H4 (cell line): ENCODE data around the genes NDST4 and SEC24D.

DNA sequence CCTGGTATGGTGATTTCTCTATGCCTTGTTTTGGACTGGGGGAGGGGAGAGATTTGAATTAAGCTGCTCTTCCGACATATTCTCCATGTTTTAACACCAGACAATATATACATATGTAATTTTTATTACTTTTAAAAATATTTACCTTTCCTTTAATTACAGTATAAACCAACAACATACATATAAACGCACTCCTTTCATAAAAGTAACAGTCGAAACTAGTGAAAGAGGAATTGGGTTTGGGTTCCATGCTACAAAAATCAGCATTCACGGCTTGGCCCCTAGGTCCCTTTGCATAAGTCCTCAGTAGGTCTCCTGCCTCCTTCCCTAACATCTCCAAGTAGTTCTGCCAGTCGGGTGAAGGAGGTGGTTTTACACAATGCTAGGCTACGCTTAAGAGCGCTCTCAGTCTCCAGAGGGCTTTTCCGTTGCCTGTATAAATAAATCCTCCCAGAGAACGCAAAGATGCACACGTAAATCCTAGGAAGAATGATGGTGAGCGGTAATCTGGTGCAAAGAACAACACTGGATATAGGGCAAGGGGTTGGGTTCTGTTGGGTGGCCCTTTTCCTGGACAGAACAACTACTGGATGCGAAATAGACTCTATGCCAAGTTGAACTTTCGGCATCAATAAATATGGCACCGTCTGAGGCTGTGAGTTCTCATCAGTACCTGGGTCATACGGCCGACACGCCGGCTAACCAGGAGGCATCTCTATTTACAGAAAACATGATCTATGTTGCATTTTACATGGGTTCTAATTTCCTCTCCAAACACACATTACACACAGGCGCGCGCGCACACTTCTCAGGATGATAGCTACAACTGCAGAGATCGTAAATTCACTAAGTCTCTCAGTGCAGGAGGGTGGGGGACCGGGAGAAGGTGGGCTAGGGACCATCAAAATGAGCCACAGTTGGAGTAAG, 1.4 kb downstream of the CAMK2D start:
- RAMPAGE, long total RNA = no peak

DNA sequence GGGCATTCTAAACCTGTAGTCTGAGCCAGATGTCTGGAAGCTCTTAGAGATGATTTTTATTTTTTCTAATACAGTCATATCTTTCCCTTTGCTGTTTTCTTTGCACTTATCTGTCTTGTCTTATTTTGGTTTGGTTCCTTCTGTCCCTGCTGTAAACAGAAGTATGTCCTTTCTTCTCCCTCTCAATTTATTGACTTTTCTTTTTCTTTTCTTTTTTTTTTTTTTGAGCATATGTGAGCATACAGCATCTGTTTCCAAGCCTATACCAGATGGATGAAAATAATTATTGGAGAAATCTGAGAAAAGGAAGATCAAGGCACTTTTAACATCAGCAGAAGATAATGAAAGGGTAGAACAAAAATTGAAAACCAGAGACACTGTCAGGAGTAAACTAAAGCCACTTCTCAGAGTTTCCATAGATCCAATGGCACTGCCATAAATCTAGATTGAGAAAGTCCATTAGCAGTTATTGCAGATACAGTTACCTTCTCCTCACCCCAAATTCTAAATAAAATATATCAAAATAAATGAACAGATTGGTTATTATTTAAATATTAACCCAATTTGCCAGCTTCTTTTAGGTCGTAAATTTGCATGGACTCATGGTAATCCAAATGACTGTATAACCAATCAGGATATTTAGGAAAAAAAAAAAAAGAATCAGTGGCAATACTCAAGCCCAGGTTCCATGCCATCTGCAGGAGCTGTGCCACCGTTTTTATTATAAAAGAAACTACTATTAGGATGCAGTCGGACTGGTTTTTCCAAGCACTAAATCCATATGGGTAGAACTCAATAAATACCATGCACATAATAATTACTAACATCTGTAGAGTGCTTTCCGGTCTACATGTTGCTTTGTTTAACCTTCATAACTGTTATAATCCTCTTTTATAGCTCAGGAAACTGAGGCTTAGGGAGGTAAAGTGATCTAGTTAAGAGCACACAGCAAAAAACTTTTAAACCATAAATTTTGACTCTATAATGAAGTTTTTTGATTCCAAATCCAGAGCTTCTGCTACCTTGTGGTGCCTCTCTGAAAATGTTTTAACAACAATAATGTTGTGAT, 24.3 kb downstream of the ARSJ start:
- RAMPAGE, long total RNA = no peak

DNA sequence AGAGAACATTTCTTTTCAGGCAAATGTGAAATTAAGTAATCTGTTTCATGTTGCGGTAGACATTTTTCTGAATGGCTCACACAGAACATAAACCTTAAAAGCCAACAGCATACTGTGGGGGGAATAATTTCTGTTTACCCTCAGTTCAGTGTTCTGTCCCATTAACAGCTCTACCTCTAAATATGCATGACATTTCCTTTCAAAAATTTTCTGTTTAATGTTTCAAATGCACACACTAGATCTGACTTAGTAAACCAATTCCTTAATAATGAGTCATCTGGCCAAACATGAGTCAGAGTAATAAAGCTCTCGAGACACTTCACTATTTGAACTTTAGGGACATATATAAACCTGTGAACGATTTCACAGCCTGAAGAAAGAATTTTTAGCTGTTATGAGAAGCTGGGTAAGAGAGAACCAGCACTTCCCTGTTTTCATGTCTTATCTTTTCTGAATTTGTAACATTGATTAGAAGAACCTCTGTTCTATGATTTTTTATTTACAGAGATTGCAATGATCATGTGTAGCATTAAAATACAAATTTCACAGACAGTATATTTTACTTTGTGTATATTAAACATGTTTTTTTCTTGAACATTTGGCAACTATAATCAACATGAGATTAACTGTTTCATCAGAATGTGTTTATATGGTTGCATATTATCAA, 20.2 kb downstream of the ARSJ start:
- RAMPAGE, long total RNA = no peak

DNA sequence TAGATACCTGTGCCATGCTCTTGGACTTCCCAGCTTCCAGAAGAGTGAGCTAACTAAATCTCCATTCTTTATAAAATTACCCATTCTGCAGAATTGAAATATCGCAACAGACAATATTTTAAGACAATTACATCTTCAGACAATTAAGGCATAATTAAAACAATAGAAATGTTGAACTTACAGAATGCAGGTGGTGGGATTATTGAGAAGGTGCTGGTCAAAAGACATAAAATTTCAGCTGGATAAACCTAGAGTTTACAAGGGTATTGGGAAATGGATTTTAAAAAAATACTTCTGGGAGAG, 107.1 kb upstream of the UGT8 start:
- RAMPAGE, long total RNA = no peak

- RAMPAGE, long total RNA = no peak
These were observed at the start of gene NDST4 for GRCh38 chr4:115113353-115114228. TSS of gene NDST4 (minus strand) at chr4:115113620.

DNA sequence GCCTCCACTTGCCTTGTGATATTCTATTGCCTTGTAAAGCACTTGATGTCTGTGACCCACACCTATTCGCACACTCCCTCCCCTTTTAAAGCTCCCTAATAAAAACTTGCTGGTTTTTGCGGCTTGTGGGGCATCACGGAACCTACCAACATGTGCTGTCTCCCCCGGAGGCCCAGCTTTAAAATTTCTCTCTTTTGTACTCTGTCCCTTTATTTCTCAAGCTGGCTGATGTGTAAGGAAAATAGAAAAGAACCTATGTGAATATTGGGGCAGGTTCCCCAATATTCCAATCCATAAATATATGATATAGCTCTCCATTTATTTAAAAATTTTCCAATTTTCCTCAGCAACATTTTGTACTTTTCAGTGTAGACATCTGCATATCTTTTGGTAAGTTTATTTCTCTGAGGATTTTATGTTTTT, 114.3 kb upstream of the NDST3 start:
- RAMPAGE, long total RNA = no peak

- RAMPAGE, long total RNA = no peak
These were observed 74.8 kb downstream of the PRSS12 start for GRCh38 chr4:118278029-118278285.

DNA sequence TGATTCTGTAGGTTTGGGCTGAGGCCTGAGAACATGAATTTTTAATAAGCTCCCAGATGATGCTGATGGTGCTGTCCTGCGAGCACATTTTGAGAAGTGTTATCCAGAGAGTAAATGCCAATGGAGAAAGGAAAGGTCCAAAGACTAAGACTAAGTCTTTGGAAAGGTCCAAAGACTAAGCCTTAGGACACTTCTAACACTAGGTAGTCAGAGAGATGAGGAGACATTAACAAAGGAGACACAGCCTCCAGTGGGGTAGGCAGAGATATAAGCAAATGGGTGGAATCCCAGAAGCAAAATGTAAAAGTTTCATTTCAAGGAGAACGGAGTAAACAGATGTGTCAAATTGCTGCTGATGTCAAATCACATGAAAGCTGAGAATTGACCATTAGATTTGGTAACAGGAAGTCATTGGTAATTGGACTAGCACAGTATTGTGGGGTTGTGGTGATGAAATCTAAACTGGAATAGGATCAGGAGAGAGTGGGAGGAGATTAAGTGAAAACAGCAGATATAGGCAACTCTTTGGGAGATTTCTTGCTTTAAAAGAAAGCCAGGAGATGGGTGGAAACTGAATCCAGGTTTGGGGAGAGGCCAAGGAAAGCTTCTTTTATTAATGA, 25.2 kb downstream of the SEC24D start:
- RAMPAGE, long total RNA = no peak

GRCh38 chr4:118821493-118822063, 14.3 kb downstream of the SEC24D start:
- RAMPAGE, long total RNA = no peak

DNA sequence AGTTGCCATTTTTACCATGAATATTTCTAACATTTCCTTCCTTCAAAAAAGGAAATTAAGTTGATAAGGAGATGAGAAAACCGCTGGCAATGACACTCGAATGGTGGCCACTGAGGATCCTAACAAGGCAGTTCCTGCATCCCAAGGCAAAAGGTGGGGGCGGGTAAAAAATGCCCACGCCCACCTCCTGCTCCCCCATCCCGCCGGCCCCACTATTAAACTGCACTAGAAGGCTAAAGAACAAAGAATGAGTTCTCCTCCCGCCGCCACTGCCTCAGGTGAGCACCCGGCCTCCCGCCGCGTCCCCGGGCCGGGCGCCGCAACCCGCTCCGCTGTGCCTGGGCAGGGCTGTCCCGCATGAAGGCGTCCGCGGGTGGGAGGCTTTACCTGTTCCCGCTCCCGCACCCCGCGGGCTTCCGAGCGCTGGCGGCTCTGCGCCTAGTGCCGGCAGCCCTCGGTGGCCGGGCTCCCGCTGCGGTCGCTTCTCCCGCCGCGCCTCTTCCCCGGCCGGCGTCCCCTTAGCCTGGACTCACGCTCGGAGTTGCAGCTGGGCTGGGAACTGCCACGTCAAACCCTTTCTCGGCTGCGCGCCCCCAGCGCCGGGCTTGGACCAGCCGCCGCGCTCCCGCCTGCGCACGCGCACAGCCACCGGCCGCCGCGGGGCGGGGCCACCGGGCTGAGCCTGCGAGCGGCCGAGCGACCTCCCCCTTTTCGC, at the start of gene SEC24D:
TSS of gene SEC24D (minus strand) at position 573 of the 715 bp plus-strand sequence.
- RAMPAGE, long total RNA = start-site peak on the minus strand centred at position 548 of the sequence, 57 bp wide, 152 reads

DNA sequence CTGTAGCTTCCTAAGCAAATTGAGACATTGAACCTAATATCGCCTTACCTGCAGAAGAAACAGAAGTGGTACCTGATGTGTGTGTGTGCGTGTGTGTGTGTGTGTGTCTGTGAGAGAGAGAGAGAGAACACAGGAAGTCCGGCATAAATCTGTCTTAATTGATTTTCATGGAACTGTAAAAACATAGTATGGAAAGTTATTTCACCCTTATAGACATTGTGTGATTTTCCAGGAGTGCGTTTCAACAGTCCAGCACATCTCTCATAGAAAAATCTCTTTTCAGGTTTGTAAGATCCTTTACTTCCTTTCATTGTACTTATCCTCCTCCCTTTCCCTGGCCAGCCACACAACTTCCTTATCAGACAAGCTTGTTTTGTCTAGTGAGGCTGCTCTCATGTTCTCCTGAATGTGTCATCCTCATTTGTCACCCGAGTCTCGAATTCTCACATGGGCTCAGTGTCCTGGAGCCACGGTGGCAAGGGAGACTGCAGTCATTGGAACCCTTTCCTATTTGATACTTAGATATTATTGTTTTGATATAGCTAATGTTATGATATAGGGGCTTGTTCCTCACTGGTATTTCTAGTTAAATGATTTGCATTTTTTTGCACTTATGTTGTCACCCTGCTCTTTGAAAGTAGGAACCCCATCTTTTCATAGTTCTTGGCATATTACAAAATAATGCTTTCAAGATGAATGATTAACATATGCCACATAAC, 16.9 kb downstream of the SYNPO2 start:
- RAMPAGE, long total RNA = no peak

GRCh38 chr4:118938823-118939927, 50.5 kb downstream of the SYNPO2 start:
- RAMPAGE, long total RNA = no peak

DNA sequence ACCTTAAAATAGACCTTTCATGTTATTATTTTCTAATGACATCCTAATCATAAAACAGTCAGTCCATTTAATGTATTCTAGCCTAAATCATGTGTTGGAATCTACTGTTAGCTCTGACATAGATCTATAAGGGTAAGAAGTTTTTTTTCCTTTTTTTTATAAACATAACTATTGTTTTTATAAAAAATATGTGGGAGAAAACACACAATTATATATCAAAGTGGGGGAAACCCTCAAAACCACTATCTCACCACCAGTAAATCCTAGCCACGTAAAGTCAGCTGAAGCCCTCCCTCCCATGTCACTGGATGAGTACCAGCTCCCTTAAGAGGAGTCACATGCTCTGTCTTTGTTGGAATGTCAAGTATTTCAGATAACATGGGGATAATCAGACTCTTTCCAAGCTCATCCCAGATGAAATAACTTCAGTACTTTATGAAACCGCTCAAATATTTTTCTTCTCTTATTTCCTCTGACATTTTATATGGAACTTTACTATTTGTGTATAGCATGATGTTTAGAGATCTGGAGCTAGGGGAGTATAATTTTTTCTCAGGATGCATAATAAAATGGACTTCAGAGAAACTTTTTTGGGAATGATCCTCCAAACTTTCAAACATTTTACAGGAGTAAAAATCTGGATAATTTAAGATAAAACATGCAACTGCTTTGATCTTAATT, 2.4 kb downstream of the MYOZ2 start:
- RAMPAGE, long total RNA = no peak

- RAMPAGE, long total RNA = no peak
These were observed 4.0 kb downstream of the MYOZ2 start for GRCh38 chr4:119139612-119140067.

DNA sequence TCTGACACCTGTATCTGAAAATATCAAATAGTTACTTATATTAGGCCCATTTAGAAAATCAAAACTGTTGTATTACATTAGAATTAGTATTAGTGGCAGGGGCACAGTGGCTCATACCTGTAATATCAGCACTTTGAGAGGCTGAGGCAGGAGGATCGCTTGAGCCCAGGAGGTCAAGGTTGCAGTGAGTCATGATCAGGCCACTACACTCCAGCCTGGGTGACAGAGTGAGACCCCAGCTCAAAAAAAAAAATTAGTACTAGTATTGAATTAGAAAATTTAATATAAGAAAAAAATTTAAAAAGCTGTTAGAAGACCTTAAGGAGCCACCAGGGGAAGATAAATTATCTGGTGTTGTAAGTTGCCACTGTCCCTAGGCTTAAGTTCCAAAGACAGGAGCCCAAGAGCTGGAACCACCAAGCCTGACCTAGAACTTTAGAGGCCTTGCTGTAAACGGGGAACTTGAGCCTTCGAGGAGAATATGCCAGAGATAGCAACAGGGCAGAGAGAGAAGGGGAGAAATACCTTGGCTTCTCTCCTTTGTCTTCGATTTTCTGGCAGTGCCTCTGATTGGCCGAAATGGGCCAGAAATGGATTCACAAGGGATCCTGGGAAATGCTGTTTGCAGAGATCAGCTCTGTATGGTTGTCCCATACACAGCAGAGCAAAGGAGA, 8.8 kb downstream of the USP53 start:
- RAMPAGE, long total RNA = no peak

DNA sequence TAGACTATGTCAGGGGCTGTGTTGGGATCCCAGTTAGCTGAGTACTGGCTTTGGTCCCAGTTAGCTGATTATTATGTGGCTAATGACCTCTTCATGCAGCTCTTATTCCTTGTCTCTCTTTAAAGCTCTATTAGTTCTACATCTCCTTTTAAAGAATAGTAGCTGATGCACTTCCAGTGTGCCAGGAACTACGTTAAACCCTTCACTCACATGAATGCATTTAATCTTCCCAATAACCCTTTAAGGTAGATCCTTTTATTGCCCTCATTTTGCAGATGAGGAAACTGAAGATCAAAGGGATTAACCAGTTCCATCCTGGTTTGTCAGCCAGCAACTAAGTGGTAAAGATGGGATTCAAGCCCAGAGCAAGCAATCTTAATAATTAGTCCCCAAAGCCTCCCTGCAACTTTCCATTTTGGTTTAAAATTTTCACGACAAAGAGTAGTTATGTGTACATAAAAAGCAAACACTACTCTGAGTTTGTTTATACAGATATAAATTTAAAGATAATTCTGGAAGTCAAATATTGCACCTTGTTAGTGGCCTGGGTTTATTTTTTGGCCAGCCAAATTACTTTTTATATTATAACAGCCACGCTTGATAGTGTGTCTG, 37.4 kb downstream of the PDE5A start:
- RAMPAGE, long total RNA = no peak

DNA sequence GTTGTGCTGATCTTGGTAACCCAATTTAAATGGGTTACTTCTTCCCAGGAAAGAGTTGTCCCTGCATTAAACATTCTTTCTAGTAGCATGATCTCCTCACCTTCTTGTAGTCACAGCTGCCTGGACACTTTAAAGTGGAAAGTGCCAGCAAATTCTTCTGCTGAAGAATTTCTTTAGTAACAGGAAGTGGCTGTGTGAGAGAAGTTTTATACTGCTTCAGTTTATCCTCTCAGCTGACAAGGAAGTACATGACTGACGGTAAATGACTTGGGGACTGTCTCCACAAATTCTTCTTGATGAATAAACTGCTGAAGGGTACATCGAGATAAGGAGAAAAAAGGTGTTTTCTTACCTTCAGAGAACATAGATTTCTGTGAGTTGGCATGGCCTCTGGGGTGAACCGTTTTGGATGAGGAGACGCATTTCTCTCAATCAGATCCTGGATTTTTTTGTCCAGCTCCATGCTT, 18.2 kb upstream of the TNIP3 start:
- RAMPAGE, long total RNA = no peak

GRCh38 chr4:121253758-121254375, 89.7 kb upstream of the TNIP3 start:
- RAMPAGE, long total RNA = no peak

- RAMPAGE, long total RNA = no peak
These were observed 28.8 kb downstream of the ANXA5 start for GRCh38 chr4:121667922-121668504.

GRCh38 chr4:121669472-121669785, 27.4 kb downstream of the ANXA5 start:
- RAMPAGE, long total RNA = no peak